ENCODE data around the gene TMDD1.

GRCh38 chr12:50536970-50538349 lies 32.7 kb downstream of the DIP2B start:
- PRO-cap = no peak

- PRO-cap = no peak
Observed at GRCh38 chr12:50555375-50555833, 50.6 kb downstream of the DIP2B start.

DNA sequence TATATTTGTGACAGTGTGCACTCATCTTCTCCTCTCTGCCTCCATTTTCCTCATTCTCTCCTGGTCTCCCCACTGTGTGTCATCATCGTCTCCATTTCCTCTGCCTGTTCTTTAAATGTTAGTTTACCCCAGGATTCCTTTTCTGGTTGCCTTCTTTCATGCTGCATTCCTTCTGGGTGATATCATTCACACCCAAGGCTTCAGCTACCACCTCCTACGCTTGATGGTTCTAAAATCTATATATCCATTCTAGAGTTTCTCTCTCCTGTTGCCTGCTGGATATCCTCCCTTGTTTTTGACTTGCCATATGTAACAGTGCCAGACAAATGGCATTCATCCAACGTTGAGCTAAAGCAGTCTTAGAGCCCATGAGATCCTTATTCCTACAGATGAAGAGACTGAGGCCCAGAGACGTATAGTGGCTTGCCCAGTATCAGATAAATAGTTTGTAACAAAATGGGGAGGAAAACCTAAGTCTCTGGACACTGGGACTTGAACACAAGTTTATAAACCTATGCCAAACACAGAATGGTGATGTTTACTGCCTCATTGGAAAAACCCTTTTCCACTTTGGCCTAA lies 109.5 kb downstream of the DIP2B start:
- PRO-cap = no peak

DNA sequence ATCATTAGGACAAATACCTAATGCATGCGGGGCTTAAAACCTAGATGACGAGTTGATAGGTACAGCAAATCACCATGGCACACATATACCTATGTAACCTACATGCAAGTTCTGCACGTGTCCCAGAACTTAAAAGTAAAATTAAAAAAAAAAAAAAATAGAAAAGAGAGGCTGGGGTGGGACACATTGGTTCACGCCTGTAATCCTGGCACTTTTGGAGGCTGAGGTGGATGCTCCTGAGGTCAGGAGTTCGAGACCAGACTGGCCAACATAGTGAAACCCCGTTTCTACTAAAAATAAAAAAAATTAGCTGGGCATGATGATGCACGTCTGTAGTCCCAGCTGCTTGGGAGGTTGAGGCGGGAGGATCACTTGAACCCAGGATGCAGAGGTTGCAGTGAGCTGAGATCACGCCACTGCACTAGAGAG lies 76.1 kb upstream of the ATF1 start:
- PRO-cap = no peak

GRCh38 chr12:50764757-50765734 lies 1.1 kb downstream of the ATF1 start:
- PRO-cap = no peak

DNA sequence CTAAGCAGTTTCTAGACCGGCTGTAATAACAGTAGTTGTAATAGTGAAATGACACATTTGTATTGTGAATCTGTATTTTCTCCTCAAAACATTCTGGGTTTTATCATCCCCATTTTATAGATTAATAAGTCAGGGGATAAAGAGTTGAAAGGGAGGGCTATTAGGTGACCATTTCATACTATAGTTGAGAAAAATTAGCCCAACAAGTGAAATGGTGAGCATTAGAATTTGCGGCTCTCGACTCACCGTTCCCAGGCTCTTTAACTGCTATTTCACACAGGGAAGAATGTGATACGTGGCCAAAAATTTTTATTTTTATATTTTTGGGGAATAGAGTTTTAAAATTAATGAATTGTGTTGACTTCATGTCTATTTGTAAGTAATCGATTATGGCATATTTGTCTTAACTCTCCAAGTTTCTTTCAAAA lies 563 bp downstream of the TMPRSS12 start:
- PRO-cap = no peak

- PRO-cap = unidirectional peak, minus-strand start at chr12:50924529
Observed at GRCh38 chr12:50924196-50924807, 513 bp upstream of the METTL7A start.

DNA sequence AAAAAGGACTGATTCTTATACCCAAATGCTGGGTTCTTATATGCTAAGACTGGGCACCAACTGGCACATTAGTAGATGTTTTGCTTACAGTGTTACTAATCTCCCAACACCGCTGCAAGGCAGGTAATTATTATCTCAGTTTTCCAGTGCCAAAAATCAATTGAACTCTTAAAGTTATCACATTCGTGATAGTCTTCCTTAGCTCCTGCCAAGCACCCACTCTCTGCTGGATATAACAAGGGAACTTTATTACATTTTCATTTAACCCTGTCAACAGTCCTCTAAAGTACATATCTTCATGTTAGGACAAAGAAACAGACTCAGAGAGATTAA lies 2.6 kb downstream of the METTL7A start:
- PRO-cap = no peak

DNA sequence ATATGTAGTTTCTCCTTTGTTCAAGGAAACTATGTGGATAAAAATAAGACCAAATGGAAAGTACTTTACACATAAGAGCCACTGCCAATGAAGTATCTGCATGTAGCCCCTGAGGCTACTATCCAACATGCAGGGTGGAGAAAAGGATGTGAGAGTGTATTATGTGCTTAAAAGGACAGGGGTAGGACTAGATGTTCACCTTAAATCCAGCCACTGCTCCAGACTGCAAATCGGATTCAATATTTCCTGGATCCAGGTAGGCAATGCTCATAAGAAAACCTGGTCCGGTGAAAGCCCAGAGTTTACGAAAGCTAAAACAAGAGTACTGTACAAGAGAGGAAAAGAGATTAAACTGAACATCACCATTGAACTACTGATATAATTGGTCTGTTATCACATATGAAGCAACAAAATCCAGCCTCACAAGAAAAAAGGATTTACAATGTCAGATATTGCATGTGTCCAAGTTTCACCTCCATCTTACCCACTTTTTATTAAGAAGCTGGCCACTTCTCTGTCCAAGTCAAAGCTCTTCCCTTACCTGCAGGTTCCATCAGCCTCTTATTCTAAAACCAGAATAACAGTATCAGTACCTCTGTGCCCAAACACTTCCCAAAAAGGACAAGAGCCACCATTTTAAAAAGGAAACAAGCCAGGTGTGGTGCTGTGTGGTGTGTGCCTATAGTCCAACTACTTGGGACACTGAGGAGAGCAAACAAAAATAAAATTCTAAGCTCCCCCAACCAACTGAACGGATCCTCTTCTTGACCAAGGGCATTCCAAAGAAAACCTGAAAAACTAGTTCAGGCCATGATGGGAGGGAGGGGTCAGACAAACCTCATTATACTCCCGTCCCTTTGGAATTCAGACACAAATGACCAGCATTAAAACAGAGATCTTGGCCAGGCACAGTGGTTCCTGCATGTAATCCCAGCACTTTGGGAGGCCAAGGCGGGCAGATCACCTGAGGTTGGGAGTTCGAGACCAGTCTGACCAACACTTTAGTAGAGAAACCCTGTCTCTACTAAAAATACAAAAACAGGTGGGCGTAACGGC lies 20.7 kb downstream of the SLC11A2 start:
- PRO-cap = no peak

- PRO-cap = no peak
Observed at GRCh38 chr12:51022395-51022919, 3.7 kb downstream of the SLC11A2 start.

GRCh38 chr12:51216654-51217066 lies 1.2 kb downstream of the POU6F1 start:
- PRO-cap = no peak

GRCh38 chr12:51218698-51218852 lies 713 bp upstream of the POU6F1 start:
- PRO-cap = no peak

- PRO-cap = no peak
Observed at GRCh38 chr12:51240127-51240522, 1.5 kb downstream of the DAZAP2 start.

DNA sequence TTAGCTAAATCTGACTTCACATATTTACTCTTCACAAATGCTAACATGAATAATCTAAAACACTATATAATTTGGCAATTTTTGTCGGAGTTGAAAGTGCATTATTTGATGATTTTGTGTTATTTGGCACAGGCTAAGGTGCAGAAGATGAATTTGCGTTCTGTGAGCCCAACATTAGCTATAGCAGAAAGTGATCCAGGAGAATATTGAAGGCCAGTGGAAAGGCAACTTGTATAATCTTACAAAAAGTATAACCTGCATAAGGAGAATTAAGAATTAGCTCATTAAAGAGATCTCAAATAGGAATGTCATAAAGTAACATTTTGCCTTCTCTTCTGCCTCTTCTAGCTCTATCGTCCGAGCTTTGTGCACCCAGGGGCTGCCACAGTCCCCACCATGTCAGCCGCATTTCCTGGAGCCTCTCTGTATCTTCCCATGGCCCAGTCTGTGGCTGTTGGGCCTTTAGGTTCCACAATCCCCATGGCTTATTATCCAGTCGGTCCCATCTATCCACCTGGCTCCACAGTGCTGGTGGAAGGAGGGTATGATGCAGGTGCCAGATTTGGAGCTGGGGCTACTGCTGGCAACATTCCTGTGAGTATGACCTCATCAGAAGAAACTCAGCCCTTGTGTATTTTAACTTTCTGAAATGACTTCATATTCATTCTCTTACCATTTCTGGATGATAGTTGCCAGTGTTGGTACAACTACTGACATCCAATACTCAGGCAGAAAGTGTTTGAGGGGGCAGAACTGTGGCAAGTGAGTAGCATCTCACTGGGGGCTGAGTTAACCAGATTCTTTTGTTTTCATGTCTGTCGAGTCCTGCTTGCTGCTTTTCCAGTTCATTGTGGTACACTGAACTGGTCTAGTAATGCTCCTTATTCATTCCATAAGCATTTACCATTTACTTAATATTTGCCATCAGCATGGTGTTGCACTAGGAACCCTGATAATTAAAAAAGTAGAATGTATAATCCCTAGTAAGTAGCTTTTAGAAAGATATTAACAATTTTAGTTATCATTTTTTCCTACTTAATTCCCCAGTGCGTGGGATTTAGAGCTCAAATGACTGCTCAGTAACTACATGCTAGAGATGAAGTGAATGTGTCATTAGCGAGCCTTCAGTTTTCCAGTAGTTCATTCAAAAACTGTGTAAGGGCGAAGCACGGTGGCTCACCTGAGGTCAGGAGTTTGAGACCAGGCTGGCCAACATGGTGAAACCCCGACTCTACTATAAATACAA lies 2.3 kb downstream of the DAZAP2 start:
- PRO-cap = no peak

- PRO-cap = no peak
Observed at GRCh38 chr12:51246232-51246954, 7.8 kb downstream of the DAZAP2 start.

DNA sequence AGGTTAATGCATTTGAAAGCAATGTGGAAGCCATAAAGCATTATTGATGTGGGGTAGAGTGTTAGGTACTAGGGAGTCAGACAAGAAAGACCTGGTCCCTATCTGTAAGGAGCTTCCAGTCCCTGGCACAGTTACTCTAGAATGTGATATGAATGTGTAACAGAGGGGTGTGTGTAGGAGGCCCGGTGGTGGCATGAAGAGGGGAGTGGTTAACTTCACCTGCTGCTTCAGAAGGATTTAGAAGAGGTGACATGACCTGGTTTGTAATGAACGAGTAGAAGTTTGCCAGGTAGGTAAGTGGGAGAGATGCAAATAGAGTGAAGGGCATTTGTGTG lies 15.1 kb upstream of the GALNT6 start:
- PRO-cap = no peak

DNA sequence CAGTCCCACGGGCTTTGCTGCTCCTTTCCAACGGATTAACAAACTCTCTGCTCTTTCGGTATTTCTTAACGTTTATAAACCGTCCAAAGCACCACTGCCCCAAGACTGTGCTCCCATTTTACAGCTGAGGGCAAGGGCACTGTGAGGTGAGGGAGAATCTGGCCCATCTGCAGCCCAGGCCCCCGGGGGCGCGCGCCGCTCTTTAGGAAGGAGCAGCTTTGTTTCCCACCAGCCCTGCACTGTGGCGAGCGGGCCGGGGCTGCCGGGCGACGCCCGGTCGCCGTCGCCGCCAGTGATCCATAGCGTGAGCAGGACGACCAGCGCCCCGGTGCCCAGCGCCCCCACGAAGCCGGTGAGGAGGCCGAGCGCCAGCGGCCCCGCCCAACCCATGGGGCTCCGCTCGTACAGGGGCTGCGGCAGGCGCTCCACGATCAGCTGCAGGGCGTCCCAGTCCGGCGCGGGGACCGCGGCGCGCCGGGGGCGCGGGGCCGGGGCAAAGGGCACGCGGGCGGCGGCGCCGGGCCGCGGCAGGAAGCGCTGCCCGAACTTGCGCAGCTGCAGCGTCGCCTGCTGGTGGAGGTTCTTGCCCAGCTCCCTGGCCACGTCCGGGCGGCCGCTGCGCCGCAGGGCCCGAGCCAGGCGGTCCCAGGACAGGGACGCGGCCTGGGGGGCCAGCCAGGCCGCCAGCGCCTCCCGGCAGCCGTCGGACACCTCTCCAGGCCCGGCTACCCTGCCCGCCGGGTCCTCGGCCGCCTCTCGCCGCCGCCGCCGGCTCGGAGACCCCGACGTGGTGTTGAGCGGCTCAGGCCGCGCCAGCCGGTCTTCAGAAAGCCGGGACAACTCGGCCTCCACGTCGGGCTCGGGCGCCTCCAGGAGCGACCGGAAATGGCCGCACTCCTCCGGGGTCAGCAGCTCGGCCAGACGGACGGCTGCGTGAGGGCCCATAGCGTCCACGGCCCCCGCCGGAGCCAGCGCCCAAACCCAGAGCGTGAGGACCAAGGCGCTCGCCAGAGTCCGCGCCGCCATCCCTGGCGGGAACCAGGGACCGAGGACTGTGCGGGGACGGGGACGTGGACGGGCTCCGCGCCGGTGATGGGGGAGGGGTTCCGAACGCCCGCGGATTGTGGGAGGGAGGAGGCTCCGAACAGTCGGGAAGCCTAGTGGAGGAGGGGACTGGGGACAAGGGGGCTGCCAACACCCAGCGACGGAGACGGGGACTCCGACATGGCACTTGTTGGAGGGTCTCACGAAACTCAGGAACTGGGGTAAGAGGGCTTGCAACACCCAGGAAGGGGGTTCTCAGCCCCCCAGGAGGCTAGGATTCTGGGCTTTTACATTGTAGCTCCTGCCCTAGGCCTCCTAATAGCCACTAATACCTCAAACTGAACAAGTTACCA lies at the start of gene TMDD1:
TMDD1 (minus strand) TSS at position 1,058 of the 1,397 bp plus-strand sequence.
- PRO-cap = no peak

- PRO-cap = no peak
Observed at GRCh38 chr12:51907760-51907941, 347 bp downstream of the ACVRL1 start.

DNA sequence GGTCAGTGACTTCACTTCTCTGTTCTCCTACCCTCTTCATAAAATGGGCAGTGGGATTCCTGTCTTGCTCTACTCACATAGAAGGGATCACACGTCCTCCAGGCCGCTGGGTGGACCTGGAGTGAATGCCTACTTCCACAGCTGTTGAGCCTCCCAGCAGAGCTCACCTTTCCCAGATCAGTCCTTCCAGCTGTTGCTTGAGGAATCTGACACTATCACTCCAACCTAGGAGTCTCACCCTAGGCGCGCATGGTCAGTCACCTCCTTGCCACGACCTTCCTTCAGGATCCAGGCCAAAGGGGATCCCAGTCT lies 594 bp downstream of the ACVRL1 start:
- PRO-cap = no peak

- PRO-cap = no peak
Observed at GRCh38 chr12:51910505-51911180, 3.3 kb downstream of the ACVRL1 start.

Measured in ascending aorta (tissue), 1 donor.